ENCODE measurements around the gene SLC6A3.

GRCh38 chr5:1059954-1060715 lies 51.5 kb downstream of the NKD2 start:
- PRO-cap, result no peak
- RRBS, 2 experiments, result 81% methylated on average over 7 of the region's 43 CpGs; no CpG with 5 or more reads in 1 of the 2 experiments

DNA sequence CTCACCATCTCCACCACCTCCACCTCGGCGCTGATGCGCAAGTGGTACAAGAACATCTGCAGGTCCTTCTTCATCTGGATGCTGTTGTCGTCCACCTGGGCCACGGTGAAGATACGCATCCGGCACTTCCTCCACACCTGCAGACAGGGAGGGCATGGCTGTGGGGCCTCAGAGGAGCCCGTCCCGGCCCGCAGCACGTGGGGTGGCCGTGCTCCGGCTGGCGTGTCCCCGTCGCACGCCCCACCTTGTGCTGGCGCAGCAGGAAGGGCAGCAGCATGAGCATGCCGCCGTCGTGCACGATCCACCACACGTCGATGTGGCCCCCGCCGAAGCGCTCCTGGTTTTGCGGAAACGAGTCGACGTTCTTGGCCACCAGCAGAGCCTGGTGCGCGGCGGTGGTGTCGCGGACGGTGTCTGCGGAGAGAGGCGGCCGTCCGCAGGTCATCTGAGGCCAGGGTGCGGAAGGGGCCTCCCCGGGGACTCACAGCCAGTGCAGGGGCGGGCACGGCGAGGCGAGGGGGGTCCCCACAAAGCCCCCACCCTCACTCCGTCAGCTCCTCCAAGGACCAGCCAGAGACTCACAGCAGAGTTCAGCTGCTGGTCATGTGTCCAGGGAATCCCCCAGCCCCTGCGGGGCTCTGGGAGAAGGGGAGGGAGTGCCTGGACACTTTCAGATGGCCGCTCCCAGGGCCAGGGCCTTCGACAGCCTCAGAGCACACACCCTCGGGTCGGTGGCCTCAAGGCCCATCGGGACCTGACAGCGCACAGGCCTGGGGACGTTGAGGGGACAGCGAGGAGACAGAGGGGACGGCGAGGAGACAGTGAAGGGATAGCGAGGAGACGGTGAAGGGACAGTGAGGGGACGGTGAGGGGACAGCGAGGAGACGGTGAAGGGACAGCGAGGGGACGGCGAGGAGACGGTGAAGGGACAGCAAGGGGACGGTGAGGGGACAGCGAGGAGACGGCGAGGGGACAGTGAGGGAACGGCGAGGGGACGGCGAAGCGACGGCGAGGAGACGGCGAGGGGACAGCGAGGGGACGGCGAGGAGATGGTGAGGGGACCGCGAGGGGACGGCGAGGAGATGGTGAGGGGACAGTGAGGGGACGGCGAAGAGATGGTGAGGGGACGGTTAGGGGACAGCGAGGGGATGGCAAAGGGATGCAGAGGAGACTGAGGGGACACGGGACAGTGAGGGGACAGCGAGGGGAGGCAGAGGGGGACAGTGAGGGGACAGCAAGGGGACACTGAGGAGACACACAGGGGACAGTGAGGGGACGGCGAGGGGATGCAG lies 47.6 kb downstream of the SLC12A7 start:
- PRO-cap, result no peak
- RRBS, 2 experiments, result 90 to 91% methylated on average over 3 of the region's 96 CpGs

DNA sequence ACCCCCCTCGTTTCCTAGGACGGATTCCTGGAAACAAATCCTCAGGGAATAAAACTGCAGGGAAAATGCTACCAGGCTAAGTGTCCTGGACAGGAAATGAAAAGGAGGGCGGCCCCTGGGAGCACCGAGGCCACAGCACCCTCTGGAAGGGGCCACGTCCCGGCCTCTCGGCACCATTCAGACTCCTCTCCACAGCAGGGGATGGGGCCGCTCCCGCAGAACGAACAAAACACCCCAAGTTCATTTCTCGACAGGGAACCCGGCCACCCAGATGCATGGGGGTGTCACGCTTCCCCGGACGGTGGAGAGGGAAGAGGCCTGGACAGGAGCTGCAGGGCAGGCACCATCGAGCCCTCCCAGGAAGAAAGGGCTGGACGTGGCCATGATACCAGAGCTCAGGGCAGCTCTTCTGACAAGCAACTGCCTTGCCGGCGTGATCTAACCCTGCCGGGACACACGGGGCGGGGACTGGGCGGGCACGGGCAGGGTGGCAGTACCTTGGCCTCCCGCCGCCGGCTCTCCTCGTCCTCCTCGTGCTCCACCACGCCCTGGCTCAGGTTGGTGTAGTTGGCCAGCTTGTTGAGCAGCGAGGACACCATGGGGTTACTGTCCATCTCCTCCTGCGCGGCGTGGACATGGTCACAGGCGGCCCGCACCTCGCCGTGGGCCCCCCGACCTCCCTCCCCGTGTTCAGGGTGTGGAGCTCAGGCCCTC lies 18.7 kb downstream of the SLC12A7 start:
- PRO-cap, result no peak
- RRBS, 2 experiments, result 83 to 86% methylated on average over 6 to 10 of the region's 40 CpGs

- PRO-cap, result no peak
- RRBS, 2 experiments, result no CpG with 5 or more reads among the region's 2 CpGs
Observed at GRCh38 chr5:1098128-1098383, 13.8 kb downstream of the SLC12A7 start.

DNA sequence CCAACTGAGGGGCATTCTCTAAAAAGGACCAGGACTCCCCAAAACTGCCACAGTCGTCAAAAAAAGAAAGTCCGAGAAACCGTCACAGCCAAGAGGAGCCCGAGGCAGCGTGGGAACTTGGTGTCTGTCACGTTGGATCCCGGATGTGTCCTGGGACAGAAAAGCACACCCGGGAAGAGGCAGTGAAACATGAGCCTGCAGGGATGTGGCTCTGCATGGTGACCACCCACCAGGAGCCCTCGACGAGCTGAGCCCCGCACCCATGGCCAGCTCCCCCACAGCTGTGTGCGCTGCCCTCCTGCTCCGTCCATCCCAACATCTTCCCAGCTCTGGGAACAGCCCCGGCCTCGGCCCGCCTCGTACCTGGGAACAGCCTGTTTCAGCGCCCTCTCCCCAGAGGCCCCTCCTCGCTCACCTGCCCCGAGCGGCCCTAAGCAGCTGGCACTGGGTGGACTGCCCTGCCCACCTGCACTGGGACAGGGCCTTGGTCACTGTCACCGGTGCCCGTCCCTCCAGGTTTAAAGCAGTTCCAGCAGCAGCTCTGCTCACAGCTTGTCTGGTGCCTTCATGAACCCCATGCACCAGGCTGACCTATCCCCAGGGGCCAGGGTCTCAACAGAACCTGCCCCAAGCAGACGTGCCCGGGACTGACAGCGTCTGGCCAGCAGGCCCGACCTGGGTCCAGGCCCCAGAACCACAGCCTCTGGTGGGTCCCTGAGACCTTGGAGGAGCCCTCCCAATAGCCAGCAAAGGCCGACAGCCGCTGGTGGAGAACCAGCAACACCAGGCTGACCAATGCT lies 10.9 kb downstream of the SLC12A7 start:
- PRO-cap, result no peak
- RRBS, 2 experiments, result 86% methylated on average over 1 of the region's 29 CpGs; no CpG with 5 or more reads in 1 of the 2 experiments

GRCh38 chr5:1102809-1103416 lies 8.9 kb downstream of the SLC12A7 start:
- PRO-cap, result no peak
- RRBS, 2 experiments, result no CpG with 5 or more reads among the region's 17 CpGs

DNA sequence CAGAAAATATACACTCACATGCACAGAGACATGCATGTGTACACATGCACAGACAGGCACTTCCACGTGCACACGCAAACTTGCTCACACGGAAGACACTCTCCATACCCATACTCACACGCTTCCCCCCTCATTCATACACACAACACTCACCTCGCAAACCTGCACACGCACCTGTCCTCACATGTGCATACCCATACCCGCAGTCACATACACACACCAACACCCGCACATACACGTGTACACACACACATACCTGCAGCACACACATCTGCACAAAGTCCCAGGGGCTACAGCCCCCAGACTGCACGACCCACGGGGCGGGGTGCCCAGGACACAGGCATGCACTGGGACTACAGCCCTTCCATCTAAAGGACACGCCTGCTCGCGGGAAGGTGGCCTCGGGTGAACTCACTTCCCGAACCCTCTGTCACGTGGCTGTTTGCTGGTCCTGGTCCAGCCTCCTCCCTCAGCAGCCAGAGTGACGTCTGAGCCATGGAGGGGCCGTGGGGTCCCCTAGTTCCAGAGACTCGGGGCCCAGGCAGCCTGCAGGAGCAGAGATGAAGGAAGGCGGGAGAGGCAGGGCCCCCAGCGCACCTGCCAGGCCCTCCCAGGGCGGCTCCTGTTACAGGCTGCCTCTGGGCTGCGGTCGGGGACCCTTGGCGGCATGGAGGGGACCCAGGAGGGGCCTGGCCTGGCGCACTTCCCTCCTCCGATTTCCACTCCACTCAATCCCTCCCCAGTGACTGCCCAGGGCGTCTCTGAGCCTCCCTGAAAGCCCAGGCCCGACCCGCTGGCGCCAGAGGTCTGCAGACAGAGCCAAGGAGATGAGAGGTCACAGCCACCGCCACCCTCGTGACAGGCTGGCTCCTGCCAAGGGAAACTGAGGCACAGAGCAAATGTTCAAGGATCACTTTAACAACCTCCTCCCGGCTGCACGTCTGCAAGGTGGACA lies 8.2 kb downstream of the SLC12A7 start:
- PRO-cap, result no peak
- RRBS, 2 experiments, result no CpG with 5 or more reads among the region's 37 CpGs

GRCh38 chr5:1109218-1109773 lies 2.6 kb downstream of the SLC12A7 start:
- PRO-cap, result no peak
- RRBS, 2 experiments, result 70% methylated on average over 2 of the region's 20 CpGs; no CpG with 5 or more reads in 1 of the 2 experiments

DNA sequence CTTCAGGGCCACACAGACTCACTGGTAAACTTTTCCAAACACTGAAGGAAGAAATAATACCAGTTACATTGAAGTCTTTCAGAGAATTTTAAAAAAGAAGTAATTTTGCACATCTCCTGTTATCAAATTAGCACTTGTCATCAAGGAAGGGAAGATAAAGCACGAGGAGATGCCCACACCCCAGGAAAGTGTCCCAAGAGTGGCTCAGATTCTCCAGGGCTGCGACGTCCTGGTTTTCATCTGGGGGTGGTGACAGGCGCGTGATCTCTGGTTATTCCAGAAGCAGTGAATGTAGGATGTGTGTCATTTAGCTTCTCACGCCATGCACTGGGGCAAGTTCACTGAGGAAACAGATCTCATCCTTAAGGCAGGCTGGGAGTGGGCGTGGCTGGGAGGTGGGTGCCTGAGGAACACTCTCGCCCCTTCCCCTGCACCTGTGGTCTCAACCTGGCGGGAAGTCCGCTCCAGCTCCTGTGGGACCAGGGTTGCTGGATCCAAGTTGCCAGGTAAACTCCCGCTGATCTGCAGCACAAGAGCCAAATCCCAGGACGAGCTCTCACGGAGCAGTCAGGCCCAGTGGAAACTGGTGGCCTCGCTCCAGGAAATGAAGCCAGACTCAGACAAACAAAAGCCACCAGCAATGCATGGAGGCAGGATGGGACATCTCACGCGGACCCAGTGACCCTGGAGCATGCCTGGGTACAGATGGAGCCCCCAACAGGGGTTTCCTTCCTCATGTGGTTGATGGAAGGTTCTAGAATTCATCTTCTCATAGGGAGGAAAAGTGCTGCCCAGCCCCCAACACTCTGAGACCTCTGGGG lies 16.1 kb upstream of the SLC12A7 start:
- PRO-cap, result no peak
- RRBS, 2 experiments, result no CpG with 5 or more reads among the region's 16 CpGs

- PRO-cap, result no peak
- RRBS, 2 experiments, result 5% methylated on average over 3 of the region's 30 CpGs
Observed at GRCh38 chr5:1155020-1155435, 43.2 kb upstream of the SLC12A7 start.

DNA sequence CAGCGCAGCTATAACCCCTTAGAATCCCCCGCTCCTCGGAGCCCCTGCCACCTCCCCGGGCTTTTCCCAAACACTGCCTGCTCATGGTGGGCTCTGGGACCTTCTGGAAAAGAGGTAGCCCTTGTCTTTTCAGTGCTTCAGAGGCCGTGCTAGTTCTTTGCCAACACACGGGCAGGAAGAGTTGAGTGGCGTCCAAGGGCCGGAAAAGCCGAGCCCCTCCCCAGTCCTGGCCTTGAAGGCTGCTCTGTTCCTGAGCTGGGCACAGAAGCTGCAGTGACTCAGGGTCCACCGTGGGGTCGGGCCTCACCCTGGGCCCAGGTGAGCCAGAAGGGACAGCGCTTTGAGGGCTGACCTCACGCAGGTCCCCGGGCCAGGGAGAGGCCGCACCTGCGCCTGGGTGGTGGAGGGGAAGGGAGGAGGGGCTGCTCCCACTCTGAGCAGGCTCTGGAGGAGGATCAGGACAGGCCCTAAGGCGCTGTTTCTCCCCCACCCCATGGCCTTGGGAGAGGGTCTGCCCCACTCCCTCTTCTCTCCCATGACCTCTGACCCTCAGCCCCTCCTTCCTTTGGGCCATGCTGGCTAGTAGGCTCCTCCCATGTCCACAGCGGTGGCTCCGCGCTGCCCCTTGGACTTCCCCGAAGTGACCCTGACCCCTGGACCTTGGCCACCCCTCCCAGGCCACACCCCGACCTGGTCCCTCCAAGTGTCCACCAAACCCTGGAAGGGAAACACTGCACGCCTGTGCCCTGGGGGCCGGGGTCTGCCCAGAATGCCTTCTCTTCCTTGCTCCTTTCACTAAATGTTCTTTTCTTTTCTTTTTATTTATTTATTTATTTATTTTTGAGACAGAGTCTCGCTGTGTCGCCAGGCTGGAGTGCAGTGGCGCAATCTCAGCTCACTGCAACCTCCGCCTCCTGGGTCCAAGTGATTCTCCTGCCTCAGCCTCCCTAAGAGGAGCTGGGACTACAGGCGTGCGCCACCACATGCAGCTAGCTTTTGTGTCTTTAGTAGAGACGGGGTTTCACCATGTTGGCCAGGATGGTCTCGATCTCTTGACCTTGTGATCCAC lies 19.7 kb upstream of the SLC6A19 start:
- PRO-cap, result no peak
- RRBS, 2 experiments, result 43 to 69% methylated on average over 4 of the region's 32 CpGs

- PRO-cap, result no peak
- RRBS, 2 experiments, result no CpG with 5 or more reads among the region's 9 CpGs
Observed at GRCh38 chr5:1328482-1329238, 16.2 kb downstream of the CLPTM1L start.

- PRO-cap, result no peak
- RRBS, 2 experiments, result 2 to 5% methylated on average over 14 to 17 of the region's 53 CpGs
Observed at GRCh38 chr5:1445307-1445694, at the start of gene SLC6A3. TSS of gene SLC6A3 (minus strand) at chr5:1445440.

DNA sequence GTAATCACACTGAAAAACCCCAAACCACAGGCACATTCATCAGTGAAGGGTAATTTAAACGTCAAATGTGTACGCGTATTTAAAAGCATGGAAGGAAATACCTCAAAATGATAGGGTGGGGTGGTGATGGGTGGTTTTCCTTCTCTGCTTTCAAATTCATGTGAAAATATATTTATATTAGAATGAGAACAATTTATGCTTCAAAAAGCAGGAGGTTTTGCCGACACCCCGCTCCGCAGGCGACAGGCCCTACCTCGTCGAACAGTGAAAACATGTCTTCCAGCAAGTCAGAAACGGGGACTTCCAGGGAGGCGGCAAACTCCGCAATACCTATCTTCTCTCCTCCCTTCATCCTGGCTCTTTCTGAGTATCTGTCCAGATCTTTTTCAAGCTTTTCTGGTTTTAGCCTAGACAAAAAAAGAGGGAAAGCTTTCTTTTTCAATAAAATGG lies 28.5 kb upstream of the SLC6A3 start:
- PRO-cap, result no peak
- RRBS, 2 experiments, result no CpG with 5 or more reads among the region's 12 CpGs

GRCh38 chr5:1494448-1495619 lies 28.9 kb downstream of the LPCAT1 start:
- PRO-cap, result no peak
- RRBS, 2 experiments, result 100% methylated on average over 1 of the region's 55 CpGs; no CpG with 5 or more reads in 1 of the 2 experiments

DNA sequence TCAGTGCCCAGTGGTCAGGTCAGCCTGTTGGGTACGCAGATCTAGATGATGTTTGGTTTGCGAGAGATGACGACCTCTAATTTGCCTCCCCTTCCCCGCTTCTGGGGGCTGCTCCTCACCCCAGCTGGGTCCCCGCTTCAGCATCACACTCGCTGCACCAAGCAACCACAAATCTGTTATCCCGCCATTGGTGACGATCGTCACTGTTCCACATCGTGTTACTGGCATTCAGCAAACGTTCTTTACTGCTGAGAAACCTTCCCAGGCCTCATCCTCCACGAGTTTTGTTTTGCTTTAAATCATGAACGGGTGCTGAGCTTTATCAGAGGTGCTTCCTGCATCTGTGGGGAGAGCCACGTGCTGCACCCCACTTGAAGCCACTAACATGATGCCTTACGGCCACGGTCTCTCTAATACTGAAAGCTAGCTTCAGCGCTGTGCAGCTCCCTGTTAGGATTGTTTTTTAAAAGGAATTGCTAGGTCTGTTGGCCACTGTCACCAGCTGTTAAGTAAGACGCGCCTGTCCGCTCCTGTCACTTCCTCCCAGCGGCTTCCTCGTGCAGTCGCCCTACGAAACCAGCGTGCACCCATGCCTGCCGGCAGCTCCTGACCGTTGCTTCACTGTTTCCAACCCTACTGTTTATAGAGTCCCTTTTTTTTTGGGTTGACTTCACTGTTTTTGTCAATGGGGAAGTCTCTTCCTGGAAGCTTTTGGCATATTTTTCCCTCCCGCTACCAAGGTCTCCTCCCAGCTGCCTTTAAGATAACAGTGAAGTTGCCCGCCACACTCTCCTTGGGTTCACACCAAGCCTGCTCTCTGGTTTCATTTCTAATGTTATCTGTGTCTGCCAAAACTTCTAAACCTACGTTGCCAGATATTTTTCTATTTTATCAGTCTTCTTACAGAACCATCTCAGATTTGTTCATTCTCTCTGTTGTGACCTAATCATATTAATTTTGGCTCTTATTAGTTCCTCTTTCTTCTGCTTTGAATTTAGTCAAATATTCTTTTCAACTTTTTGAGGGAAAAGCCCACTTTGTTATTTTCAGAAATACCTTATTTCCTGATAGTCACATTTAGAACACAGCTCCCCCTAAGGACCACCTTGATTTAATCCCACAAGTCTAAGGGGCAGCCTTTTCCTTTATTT lies 20.3 kb downstream of the LPCAT1 start:
- PRO-cap, result no peak
- RRBS, 2 experiments, result no CpG with 5 or more reads among the region's 30 CpGs

DNA sequence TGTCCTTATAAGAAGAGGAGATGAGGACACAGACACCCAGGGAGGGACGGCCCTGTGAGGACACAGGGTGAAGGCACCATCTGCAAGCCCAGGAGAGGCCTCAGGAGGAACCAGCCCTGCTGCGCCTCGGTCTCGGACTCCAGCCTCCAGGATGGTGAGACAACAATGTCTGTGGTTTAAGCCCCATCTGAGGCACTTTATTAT lies 15.4 kb downstream of the LPCAT1 start:
- PRO-cap, result no peak
- RRBS, 2 experiments, result no CpG with 5 or more reads among the region's 4 CpGs

- PRO-cap, result no peak
- RRBS, 2 experiments, result no CpG with 5 or more reads among the region's 4 CpGs
Observed at GRCh38 chr5:1515808-1516186, 8.0 kb downstream of the LPCAT1 start.

- PRO-cap, result no peak
- RRBS, 2 experiments, result no CpG with 5 or more reads among the region's 28 CpGs
Observed at GRCh38 chr5:1555068-1556021, 31.6 kb upstream of the LPCAT1 start.

GRCh38 chr5:1567989-1568699 lies 44.4 kb upstream of the LPCAT1 start:
- PRO-cap, result no peak
- RRBS, 2 experiments, result no CpG with 5 or more reads among the region's 15 CpGs

Measured in astrocyte (in vitro differentiated cells and primary cell).